ENCODE measurements around the genes VAV2 and FCN2.

DNA sequence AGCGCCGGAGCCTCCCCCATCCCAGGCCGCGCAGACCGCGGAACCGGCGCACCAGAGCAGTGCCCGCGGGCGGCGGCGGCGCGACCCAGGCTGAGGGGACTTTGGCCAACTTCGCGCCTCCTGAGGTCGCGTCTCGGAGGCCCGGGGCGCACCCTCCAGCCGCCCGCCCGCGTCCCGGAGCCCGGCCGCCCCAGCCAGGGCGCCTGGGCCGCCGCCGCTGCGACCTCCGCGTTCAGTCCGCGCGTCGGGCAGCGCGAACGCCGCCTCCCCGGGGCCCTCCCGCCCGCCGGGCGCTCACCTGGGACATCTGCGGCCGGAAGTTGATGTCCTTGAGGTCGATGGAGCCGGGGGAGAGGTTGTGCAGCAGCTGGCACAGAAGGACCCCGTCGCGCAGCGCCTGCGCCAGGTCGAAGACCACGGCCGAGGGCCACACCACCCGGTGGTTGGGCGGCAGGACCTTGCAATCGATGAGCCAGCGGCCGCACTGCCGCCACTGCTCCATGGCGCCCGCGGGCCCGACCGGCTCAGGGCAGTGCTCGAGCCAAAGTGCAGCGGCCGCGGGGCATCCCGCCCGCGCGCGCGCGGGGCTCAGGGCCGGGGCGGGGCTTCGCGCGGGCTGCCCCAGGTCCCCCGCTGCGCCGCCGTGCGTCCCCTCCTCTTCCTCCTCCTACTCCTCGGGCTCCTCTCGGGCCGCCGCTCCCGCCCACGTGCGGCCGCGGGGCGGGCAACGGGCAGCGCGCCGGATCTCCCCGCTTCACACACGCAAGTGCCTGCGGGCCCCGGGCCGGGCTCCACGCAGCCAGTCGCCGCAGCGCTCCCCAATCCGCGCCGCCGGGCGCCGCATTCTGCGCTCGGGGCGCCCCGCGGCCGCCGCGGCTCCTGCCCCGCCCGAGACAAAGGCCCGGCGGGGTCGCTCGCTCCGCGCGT lies at the start of gene VAV2:
Gene VAV2 (minus strand): TSS at position 548 of the 927 bp plus-strand sequence.
- PRO-cap = bidirectional peak, plus-strand start at position 710 of the sequence, minus-strand start at position 538 of the sequence
- RAMPAGE, long total RNA, 2 experiments = no peak in any of the 2 experiments

GRCh38 chr9:134040006-134040484 lies 14.8 kb downstream of the BRD3OS start:
- PRO-cap = no peak
- RAMPAGE, long total RNA, 2 experiments = no peak in any of the 2 experiments

DNA sequence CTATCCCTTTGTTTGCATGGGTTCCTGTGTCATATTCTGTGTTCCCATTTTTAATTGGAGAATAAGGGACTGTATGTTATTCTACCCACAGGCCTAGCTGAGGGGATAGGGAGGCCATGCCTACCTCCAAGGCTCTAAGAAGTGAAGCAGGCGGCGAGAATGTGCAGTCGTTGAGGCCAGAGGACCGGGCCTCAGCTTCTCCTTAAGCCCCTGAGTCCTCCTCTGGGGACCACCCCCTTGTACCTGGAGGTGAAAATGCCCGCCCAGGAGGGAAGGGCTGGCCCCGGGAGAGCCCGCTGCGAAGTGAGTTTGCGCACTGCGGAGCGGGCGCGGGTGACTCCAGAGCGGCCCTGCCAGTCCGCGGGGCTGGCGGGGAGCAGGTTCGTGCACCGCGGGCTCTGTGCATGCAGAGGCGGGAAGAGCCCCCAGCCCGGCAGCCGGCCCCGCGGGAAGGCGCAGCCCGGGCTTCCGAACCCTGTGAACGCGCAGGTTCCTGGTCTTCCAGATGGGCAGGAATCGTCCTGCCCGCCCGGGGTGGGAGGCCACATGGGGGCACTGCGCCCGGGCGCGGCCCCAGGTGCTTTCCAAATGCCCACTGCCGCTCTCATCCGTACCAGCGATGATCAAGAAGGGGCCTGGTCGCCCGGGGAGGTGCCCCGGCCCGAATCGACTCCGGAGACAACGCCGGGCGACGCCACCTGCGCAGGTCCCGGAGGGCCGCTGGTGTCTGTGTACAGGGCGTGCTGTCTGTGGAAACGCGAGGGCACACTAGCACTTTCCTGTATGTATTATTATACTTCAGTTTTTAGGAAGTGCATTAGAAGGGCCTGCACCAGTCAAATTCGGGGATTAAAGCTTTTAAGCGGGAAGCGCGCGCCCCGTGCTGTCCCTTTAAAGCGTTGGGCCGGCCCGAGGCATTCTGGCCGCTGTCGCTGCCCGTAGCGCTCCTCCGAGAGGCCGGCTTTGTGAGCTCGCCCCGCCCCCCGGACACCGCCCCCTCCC lies 519 bp upstream of the WDR5 start:
- PRO-cap = bidirectional peak, plus-strand start at position 342 of the sequence, minus-strand start at position 245 of the sequence; unidirectional peak, minus-strand start at position 597 of the sequence; bidirectional peak, plus-strand start outside the sequence, minus-strand start at position 921 of the sequence
- RAMPAGE, long total RNA, 2 experiments = start-site peak on the plus strand in 2 of 2 experiments, centred at positions 321 to 335 of the sequence, 26 to 38 reads per replicate

GRCh38 chr9:134136348-134136661 lies 423 bp downstream of the WDR5 start:
- PRO-cap = no peak
- RAMPAGE, long total RNA, 2 experiments = start-site peak on the plus strand in 1 of 2 experiments, at chr9:134136390-134136779 at its widest, 8 reads per replicate

- PRO-cap = no peak
- RAMPAGE, long total RNA, 2 experiments = no peak in any of the 2 experiments
These were observed 54.5 kb downstream of the WDR5 start for GRCh38 chr9:134190060-134191075.

- PRO-cap = no peak
- RAMPAGE, long total RNA, 2 experiments = no peak in any of the 2 experiments
These were observed 80.5 kb downstream of the WDR5 start for GRCh38 chr9:134216342-134216920.

DNA sequence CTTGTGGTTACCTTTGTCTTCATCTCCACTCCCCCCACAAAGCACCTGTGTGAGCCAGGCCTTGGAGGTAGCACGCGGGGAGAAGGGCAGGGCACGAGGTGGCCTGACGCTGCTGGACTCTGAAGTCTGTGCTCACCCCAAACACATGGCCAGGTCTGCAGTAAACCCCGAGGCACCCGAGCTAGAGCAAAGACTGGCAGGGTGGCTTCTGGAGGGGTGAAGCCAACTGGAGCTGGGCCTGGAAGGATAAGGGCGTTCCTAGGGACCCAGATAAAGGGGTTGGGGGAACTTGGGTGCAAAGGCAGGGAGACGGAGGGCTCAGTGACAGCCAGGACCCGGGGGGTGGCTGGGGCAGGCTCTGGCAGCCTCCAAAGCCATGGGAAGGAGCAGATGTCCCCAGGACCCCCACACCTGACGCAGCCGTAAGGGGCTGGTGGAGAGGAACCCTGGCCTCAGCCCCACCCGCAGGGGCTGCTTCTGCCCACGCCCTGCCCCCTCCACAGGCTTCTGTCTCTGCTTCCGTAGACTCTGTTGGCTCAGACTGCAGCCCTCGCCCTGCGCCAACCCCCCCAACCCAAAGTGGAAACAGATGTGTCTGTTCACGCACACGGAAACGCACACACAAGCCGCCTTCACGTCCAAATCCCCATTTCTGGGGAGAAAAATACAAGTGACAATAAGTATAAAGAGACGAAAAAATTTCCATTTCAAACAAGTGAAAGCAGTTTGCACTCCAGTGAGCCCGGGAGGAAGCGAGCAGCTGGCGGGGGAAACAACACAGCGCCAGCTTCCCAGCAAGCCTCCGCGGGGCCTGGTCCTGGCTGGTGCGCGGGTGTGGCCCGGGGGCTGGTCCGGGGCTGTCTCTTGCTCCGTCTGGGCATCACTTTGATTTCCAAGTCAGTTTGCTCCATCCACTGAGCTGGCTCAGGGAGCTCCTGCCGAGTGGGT lies 32.7 kb upstream of the RXRA start:
- PRO-cap = no peak
- RAMPAGE, long total RNA, 2 experiments = no peak in any of the 2 experiments

- PRO-cap = no peak
- RAMPAGE, long total RNA, 2 experiments = no peak in any of the 2 experiments
These were observed 5.5 kb upstream of the RXRA start for GRCh38 chr9:134320238-134321584.

- PRO-cap = no peak
- RAMPAGE, long total RNA, 2 experiments = no peak in any of the 2 experiments
These were observed 5.2 kb downstream of the RXRA start for GRCh38 chr9:134331284-134331943.

- PRO-cap = unidirectional peak, minus-strand start at chr9:134361072
- RAMPAGE, long total RNA, 2 experiments = no peak in any of the 2 experiments
These were observed 34.8 kb downstream of the RXRA start for GRCh38 chr9:134360785-134361736.

- PRO-cap = no peak
- RAMPAGE, long total RNA, 2 experiments = no peak in any of the 2 experiments
These were observed 47.3 kb downstream of the RXRA start for GRCh38 chr9:134373674-134373867.

DNA sequence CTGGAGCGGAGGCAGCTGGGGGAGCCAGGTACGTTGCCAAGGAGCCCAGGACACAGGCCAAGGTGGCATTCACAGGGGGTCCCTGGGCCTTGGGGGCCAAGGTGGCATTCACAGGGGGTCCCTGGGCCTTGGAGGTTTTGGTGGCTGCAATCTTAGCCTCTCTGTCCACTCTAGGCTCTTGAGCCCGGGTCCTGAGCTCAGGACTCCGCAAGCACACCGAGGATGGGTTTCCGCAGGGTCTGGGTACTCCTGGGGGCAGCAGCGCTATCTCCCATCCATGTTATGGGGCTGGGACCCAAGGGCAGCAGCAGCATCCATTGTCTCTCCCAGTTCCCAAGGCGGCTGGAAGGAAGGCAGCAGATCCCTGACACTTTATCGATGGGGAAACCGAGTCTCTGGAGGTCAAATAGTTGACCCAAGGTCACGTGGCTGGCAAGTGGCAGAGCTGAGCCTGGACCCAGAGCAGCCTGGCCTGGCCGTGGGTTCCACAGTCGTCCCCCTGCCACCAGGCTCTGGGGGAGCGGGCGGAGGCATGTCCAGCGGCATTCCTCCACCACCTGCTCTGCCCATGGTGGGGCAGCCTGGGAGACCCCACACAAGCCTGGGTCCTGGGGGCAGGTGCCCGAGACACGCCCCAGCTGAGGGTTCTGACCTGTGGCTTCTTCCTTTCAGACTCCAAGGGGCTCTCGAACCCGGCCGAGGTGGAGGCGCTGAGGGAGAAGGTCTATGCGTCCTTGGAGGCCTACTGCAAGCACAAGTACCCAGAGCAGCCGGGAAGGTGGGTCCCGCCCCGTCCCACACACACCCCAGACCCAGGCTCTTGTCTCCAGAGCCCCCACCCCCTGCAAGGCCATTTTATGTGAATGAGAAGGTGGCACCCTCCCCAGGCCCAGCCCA lies 107.4 kb downstream of the RXRA start:
- PRO-cap = no peak
- RAMPAGE, long total RNA, 2 experiments = no peak in any of the 2 experiments

DNA sequence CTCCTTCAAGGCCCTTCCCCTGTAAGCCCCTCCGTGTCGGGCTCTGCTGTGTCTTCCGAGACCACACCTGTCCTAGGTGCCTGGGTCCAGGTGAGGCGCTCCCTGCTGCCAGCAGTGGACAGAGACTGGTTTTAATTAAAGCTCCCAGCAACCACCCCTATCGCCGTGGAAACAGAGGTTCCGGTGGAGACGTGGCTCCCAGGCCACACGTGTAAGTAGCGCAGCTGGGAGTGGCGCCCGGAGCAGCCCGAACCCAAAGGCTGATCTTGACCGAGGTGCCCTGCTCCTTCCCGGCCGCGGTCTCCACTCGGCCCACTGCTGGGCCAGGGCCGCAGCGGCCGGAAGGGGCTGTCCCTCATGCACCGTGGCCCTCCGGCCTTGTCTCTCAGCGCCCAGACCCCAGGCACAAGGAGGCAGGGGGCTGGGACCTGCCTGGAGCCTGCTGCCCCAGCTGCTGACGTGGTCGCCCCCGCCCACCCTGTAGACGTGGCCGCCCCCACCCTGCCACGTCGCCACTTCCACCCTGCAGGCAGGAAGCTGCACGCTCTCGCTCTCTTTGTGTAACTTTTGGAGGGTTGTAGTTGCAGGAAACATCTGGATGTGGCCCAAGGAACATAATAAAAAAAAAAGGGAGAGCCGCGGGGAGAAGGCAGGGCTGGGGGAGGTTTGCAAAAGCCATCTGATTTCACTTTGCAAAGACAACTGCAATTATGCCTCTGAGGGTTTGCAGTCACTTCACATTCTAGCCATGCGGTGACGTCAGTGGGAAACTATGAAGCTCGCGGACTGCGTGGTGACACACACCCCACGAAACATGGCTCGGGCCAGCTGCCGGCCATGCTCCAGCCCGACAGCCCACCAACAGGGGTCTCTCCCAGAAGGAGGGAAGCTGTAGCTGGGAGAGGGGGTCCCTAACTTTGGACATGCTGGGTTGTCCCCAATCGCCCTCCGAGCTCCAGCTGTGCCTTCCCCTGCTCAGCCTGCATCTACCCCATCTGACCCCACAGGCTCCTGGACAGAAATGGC lies 129.9 kb downstream of the RXRA start:
- PRO-cap = bidirectional peak, plus-strand start at position 803 of the sequence, minus-strand start at position 407 of the sequence
- RAMPAGE, long total RNA, 2 experiments = no peak in any of the 2 experiments

DNA sequence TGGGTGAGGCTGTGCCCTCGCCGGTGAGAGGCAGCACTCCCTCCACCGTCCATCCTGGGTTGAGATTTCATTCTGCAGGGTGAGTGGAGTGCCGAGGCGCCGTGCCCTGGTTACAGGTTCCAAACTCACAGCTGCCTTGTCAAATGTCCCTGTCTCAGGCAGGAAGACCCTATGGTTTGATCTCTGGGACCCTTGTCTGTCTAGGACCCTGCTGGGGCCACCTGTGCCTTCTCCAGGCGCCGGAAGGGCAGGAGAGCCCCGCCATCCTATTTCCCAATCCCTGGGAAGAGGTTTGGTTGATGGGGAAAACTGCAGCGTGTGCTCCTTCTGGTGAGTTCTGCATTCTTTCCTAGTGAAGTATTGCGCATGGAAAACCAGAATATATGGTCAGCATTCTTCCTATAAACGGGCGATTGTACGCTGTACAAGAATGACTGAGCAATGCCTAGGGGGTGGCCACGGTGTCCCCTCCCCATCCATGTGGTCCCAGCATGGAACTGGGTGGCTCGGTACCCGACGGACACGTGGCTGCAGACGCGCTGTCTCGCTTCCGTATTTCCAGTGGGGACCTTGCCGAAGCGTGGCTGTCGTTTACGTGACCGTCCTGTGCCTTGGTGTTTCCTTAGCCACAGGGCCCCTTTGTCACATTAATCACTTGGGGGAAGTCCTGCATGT lies 95.9 kb upstream of the COL5A1 start:
- PRO-cap = bidirectional peak, plus-strand start at position 561 of the sequence, minus-strand start at position 279 of the sequence
- RAMPAGE, long total RNA, 2 experiments = no peak in any of the 2 experiments

GRCh38 chr9:134643254-134643787 lies 1.7 kb downstream of the COL5A1 start:
- PRO-cap = no peak
- RAMPAGE, long total RNA, 2 experiments = no peak in any of the 2 experiments

DNA sequence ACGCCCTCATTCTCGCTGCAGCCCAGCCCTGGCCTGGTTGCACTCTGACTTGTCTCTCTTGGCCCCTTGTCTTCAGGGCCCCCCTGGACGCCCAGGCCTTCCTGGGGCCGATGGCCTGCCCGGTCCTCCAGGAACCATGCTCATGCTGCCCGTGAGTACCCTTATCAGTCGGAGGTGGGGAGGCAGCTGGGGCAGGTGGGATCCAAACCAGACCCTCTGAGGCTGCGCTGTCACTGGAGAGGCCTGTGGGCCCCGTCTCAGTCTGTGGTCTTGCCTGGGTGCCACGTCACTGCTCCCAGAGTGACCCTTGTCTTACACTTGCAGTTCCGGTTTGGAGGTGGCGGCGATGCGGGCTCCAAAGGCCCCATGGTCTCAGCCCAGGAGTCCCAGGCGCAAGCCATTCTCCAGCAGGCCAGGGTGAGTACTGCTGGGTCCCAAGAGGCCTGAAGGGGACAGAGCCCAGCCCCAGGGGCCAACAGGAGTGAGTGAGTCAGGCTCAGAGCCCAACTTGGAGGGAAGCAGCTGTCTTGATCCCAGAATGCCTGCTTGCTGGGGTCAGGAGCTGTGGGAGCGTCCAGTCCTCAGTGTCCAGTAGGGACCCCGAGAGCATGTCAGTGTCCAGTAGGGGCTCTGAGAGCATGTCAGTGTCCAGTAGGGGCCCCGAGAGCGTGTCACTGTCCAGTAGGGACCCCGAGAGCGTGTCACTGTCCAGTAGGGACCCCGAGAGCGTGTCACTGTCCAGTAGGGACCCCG lies 109.0 kb downstream of the COL5A1 start:
- PRO-cap = no peak
- RAMPAGE, long total RNA, 2 experiments = no peak in any of the 2 experiments

DNA sequence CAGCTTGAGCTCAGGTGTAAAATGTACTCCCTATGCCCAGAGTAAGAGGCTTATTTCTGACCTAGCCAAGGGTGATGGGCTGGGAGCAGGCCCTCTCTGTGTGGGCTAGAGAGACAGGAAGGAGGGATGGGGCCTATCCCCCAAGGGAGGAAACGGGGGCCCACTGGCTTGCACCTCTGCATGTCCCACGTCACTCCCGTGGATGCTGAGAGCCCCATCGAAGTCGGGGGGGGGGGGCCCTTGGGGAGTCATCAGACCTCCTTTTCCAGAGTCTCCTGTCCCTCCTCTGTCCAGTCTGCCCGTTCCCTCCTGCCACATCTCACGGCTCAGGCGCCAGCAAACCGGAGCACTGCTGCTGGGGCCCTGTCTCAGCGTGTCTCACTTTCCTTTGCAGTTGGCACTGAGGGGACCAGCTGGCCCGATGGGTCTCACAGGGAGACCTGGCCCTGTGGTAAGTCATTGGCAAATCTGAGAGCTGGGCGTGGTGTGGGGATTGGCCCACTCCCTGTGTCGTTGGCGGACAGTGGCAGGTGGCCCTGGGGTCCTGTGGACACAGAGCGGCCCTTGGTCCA lies 110.7 kb downstream of the COL5A1 start:
- PRO-cap = no peak
- RAMPAGE, long total RNA, 2 experiments = no peak in any of the 2 experiments

GRCh38 chr9:134880415-134881010 lies at the start of gene FCN2:
Gene FCN2 (plus strand): TSS chr9:134880810.
- PRO-cap = no peak
- RAMPAGE, long total RNA, 2 experiments = start-site peak on the plus strand in 1 of 2 experiments, at chr9:134880731-134880983 at its widest, 11 reads per replicate

GRCh38 chr9:135009814-135010449 lies 77.5 kb upstream of the OLFM1 start:
- PRO-cap = no peak
- RAMPAGE, long total RNA, 2 experiments = no peak in any of the 2 experiments

DNA sequence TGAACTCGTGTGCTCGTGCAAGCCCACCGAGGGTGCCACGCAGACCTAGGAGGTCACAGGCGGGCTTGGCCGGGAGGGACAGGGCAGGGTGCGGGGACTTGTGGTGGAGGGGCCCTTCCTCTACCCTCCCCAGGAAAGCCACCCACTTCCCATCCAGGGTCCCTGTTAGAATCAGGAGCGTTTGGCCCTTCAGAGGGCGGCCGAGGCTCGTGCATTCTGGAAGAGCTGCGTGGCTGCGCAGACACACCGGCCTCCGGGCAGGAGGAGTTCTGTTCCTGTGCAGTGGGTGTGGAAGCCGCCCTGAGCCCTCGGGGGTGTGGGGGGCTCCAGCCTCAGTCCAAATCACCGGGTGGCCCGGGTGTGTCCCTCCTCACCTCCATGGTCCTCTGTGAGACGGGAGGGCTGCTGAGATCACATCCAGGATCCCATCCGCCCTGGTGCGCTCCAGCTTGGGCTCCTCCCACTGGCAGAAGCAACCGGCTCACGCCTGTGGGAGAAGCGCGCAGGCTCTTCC lies 18.3 kb downstream of the OLFM1 start:
- PRO-cap = no peak
- RAMPAGE, long total RNA, 2 experiments = no peak in any of the 2 experiments